SEM (cell line): ENCODE measurements around a stretch of chr10.

- PRO-cap, result no peak
These were observed 416 bp downstream of the VAX1 start for GRCh38 chr10:117137491-117138216.

DNA sequence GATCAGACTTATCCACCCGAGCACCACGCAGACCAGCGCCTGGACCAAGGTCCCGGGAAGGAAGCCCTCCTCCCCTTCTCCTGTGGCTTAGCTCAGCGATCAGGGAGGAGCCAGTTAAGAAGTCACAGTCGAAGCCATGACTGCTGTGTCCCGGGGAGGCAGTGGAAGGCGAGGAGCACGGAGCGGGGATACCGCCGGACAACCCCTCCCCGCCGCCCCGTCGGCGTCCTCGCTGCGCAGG lies 29.6 kb upstream of the VAX1 start:
- PRO-cap, result no peak

GRCh38 chr10:117168768-117169520 lies 28.3 kb upstream of the KCNK18 start:
- PRO-cap, result no peak

GRCh38 chr10:117287151-117288250 lies 46.6 kb downstream of the SLC18A2 start:
- PRO-cap, result no peak

- PRO-cap, result no peak
These were observed 56.7 kb downstream of the PDZD8 start for GRCh38 chr10:117318295-117319126.

GRCh38 chr10:117358073-117358618 lies 17.1 kb downstream of the PDZD8 start:
- PRO-cap, result no peak

GRCh38 chr10:117535179-117535945 lies 7.2 kb upstream of the EMX2 start:
- PRO-cap, result no peak

- PRO-cap, result no peak
These were observed 5.9 kb upstream of the EMX2 start for GRCh38 chr10:117536336-117537368.

- PRO-cap, result no peak
These were observed 1.5 kb upstream of the EMX2 start for GRCh38 chr10:117540898-117541651.

- PRO-cap, result no peak
These were observed 14.3 kb downstream of the RAB11FIP2 start for GRCh38 chr10:118032406-118032841.

GRCh38 chr10:118669881-118670192 lies 74.4 kb upstream of the PRLHR start:
- PRO-cap, result no peak

- PRO-cap, result no peak
These were observed 22.8 kb upstream of the NANOS1 start for GRCh38 chr10:119006728-119007083.

GRCh38 chr10:119030660-119031658 lies 1.4 kb downstream of the NANOS1 start:
- PRO-cap, result no peak

DNA sequence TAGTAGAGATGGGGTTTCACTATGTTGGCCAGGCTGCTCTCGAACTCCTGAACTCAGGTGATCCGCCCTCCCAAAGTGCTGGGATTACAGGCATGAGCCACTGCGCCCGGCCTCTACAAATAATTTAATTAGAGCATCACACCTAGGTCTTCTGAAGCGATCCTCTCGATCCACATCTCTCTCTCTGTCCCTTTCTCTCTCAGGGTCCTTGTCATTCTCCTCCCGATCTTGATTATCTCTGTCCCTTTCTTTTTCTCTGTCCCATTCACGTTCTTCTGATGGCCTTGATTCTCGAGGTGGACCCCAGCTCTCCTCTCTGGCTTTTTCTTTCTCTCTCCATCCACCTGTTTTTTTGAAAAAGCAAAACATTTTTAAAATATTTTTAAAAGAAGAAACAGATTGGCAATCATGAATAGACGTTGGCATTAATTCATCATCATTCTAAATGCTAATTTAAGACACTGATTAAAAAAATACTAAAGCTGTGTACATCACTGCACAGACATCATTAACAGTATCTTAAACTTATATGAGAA lies 8.7 kb downstream of the NANOS1 start:
- PRO-cap, result no peak

DNA sequence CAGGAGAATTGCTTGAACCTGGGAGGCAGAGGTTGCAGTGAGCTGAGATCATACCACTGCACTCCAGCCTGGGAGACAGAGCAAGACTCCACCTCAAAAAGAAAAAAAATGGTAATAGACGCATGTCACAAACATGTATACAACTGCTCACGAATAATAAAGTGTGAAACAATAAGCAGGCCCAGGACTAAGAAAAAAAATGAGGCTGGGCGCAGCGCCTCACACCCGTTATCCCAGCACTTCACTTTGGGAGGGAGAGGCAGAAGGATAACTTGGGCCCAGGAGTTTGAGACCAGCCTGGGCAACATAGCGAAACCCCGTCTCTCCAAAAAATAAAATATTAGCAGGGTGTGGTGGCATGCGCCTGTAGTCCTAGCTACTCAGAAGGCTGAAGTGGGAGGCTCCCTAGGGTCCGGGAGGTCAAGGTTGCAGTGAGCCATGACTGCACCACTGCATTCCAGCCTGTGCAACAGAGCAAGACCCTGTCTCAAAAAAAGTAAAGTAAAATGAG lies 11.6 kb downstream of the NANOS1 start:
- PRO-cap, result no peak

DNA sequence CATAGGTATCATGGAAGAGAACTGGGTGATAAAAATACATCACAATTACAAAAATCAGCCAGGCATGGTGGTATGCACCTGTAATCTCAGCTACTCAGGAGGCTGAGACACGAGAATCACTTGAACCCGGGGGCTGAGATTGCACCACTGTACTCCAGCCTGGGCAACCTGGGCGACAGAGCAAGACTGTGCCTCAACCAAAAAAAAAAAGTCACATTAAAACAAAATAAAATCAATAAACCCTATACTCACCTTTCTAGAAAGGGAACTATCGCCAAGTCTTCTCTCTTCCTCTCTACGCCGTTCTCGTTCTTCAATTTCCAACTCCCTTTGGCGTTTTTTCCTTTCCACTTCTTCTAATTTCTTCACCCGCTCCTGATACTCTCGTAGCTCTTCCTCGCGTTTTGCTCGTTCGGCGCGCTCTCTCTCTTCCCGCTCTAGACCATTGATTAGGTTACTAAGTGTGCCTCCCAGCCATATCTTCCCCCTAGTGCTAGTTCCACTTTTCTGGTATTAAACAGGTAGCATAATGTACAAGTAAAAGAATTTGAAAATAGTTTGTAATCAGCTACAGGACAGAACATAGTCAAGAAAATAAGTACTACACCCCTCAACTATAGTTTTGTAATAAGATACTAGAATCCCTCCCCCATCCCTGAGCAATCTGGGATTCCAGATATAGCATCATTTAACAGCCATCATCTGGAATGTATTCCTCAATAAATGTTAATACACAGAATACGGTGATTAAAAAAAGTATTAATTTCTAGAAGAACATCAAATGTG lies 20.2 kb downstream of the NANOS1 start:
- PRO-cap, result no peak

GRCh38 chr10:119050402-119051500 lies 21.2 kb downstream of the NANOS1 start:
- PRO-cap, result no peak

DNA sequence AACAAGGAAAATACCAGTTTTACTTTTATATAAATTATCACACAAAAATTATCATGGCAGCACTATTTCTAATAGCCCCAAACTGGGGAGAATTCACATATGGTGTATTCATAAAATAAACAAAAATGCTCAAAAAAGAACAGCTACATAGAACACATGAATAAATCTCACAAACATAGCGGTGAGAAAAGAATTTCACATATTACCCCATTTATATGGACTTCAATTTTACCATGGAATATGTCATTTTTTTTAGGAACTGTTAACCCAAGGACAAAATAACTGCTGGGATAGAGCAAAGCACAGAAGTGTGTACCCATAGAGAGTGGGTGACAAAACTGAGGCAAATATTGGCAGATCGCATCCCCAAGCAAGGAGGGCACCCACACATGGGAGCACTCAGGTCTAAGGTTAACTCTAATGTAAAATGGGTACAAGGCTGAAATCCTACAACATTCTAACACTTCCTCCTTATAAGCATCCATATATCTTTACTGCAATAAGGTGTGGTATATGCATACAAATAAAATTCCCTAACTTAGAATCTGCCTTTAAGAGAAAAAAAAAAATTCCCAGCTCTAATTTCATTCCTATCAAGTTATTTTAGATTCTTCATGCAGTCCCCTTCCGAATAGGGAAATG lies 18.8 kb downstream of the EIF3A start:
- PRO-cap, result no peak

DNA sequence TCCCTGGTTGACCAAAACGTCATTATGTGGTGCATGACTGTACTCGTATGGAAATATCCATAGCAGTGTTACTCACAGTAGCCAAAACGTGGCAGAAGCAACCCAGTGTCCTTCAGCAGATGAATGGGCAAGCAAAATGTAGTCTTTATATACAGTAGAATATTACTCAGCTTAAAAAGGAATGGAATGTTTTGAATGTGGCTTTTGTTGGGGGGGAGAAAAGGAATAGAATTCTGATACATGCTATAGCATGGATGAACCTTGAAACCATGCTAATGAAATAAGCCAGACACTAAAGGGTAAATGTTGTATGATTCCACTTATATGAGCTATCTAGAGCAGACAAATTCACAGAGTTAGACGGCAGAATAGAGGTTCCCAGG lies 30.3 kb downstream of the SFXN4 start:
- PRO-cap, result no peak

- PRO-cap, result no peak
These were observed 4.6 kb downstream of the GRK5 start for GRCh38 chr10:119211770-119212548.